Thoracic aorta endothelial cell (primary cell): ENCODE measurements around the gene CDC27.

- CAGE, long polyA plus RNA = no peak
Measured at GRCh38 chr17:45248132-45248527, 13.8 kb downstream of the SPATA32 start.

GRCh38 chr17:45260132-45260741 lies 1.7 kb downstream of the SPATA32 start:
- CAGE, long polyA plus RNA = no peak

- CAGE, long polyA plus RNA = no peak
Measured at GRCh38 chr17:45313342-45313876, 3.4 kb downstream of the MAP3K14 start.

- CAGE, long polyA plus RNA = no peak
Measured at GRCh38 chr17:45440081-45441123, 7.7 kb upstream of the ARHGAP27 start.

DNA sequence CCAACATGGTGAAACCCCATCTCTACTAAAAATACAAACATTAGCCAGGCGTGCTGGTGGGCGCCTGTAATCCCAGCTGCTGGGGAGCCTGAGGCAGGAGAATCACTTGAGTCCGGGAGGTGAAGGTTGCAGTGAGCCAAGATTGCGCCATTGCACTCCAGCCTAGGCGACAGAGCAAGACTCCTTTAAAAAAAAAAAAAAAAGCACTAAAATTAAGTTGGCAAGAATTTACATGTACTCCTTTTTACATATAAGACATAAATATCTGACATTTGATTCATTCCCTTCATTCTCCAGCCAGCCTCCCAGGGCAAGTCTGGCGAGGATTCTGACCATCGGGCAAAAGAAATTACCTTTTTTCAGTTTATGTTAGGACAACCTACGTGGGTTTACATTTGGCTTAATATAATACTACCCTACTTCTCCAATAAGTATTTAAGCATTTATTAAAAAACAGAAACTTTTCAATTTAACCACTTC lies 92.3 kb upstream of the PLEKHM1 start:
- CAGE, long polyA plus RNA = no peak

DNA sequence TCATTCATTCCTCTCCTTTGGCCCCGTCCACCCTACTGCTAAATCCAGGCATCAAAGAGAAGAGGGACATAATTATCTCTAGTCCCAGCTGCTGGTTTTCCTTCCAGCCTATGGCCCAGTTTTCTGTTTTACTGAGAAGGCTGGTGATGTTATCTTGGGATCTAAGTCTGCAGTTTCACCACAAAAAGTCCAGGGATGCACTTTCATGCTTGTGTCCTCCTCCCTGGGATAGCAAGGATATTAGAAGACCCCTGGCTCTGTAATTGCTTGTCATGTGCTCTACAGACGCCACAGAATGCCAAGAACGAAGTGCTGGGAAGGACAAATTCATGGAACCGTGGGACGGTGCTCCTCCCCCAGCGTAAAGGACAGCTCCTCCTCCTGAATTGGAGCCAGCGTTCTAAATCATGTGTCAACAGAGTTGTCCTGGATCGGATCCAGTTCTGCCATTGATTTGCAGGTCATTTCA lies 8.5 kb downstream of the MAPT start:
- CAGE, long polyA plus RNA = no peak

DNA sequence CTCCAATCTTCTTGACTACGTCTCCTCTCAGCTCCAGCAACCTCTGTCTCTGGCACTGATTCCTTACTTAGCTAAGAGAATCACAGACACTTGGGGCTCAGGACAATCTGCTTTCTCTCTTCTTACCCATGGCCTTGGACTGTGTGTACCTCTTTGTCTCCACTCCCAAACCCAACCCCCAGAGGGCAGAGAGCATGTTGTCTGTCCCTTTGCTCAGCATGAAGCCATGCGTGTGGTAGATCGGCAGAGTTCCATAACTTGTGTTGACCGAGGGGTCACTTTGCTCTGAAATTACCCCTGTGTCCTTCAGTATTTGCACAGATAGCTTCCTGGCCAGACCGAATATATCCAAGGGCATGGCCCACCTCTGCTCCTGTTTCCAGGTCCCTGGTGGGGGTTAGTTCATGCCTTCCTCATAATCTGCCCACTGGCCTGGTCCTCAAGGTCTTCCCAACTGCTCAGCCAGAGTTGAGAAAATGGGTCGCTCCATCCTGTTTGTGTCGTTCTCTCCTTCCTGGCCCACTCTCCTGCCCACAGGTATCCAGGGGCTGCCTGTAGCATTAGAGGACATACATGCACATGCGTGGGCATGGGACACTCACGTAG lies 41.6 kb downstream of the MAPT start:
- CAGE, long polyA plus RNA = no peak

DNA sequence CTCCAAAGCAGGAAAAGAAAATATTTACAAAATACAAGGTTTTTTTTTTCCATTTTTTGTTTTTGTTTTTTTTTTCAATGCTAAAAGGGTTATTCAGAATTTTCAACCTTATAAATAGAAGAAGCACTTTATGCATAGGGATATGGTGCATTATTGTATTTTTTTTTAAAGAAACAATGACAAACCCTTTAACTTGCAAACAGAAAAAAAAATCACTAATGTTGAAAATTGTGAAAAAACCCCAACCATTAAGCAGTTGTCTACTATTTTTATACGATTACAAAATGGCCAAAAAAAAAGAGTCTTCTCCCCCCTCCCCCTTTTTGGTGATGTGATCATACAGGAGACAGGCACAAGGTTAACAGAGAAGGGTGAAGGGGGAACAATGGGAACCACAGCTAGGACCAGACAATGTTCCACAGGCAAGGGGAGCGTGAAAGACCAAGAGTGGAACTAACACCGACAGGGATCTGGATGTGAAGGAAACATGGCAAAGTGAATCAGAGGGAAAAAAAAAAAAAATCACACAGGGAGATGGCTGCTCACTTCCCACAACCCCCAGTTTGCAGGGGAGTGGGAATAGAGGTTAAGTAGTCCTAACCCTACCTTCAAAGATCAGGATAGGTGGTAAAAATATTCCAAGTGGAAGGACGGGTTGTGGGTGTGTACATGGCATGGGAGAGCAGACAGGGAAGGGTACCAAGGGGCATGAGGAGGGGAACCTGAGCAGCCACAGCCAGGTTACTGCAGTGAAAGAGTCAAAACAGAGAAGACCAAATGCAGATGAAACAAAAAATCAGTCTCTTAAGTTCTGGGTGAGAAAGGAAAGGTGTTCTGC lies 31.3 kb downstream of the STH start:
- CAGE, long polyA plus RNA = no peak

- CAGE, long polyA plus RNA = no peak
Measured at GRCh38 chr17:46078354-46079278, 79.6 kb downstream of the STH start.

DNA sequence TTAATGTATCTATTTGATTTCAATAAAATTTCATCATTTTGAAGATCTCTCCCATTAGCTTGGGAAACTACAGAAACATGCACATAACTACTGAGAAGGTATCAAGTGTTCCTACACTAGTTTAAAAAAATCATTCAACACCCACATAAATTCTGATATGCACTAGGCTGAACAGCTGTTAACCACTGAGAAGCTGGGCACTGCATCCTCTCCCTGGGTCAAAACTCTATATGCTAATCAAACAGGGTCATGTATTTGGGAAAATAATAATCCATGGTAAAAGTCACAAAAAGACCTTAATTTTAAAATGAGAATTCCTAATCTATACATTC lies 57.3 kb downstream of the KANSL1 start:
- CAGE, long polyA plus RNA = no peak

GRCh38 chr17:46136799-46137702 lies 56.2 kb downstream of the KANSL1 start:
- CAGE, long polyA plus RNA = no peak

GRCh38 chr17:46224641-46225680 lies 31.7 kb upstream of the KANSL1 start:
- CAGE, long polyA plus RNA = no peak

DNA sequence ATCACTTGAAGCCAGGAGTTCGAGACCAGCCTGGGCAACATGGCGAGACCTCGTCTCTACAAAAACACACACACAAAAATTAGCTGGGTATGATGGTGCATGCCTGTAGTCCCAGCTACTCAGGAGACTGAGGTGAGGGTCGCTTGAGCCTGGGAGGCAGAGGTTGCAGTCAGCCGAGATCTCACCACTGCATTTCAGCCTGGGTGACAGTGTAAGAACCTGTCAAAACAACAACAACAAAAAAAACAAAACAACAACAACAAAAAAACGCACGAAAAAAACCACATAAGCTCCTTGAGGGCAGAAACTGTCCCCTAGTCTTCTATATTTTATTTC lies 34.5 kb upstream of the KANSL1 start:
- CAGE, long polyA plus RNA = no peak

- CAGE, long polyA plus RNA = no peak
Measured at GRCh38 chr17:46266657-46267713, 27.9 kb upstream of the LRRC37A start.

DNA sequence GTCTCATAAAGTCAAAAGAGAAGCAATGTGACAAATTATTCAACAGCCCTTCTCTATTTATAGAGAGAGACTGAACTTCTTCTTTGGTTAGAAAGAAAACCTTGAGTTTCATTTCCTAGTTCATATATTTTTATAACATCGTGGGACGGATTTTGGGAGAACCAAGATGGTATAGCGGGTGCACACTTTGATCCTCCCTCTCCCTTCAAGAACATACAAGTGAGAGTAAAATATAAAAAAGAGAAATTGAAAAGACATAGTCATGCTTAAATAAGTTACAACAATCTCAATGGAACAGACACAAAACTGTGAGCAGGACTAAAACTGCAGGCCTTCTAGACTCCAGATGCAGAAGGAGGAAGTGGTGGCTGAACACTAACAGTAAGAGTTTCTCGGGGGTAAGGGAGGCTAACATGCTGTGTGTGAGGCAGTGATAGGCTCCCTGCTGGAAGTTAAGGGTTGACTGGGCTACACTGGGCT lies 3.8 kb upstream of the LRRC37A start:
- CAGE, long polyA plus RNA = no peak

GRCh38 chr17:46771688-46772641 lies 46.5 kb downstream of the WNT3 start:
- CAGE, long polyA plus RNA = no peak

- CAGE, long polyA plus RNA = no peak
Measured at GRCh38 chr17:46998685-46998884, 19.5 kb upstream of the RPRML start.

DNA sequence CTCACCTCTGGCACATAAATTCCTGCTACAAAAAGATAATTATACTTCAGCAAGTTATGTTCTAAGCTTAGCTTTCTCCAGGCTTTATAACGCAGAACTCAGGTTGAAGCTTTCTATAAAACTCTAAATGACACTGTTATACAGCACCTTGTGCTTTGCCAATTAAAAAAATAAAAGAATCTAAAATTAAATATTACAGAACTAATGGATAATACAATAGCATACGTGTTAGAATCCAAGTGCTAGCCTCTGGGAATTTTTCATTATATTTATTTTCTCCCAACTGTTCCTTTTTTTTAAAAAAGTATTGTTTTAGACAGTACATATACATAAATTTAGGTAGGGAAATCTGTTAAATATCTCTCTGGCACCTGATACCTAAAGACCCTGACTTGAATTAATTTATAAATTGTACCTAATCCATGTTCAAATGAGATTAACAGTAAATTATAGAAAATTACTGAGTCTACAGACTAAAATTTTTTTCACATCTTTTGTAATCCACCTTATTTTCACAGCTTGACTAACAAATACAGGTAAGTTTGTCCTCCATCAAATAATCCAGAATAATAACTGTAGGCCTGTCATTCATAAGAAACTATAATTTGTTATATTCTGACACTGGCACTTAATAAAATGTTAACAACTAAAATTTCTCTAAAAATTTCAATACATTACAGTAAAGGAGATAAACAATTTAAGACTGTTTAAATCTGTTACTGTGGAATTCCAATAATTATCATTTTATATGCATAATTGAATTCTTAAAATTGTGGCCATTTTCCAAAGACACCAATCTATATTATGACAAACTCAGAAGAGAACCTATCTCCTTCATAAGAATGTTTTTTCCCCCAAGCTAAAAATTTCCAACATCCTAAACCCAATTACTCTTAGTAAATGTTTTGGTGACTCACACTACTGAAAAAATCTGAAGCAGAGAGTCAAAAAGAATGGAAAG lies 69.9 kb downstream of the CDC27 start:
- CAGE, long polyA plus RNA = no peak

GRCh38 chr17:47188638-47189389 lies at the start of gene CDC27:
CDC27 (minus strand) TSS chr17:47189295.
- CAGE, long polyA plus RNA = no peak

DNA sequence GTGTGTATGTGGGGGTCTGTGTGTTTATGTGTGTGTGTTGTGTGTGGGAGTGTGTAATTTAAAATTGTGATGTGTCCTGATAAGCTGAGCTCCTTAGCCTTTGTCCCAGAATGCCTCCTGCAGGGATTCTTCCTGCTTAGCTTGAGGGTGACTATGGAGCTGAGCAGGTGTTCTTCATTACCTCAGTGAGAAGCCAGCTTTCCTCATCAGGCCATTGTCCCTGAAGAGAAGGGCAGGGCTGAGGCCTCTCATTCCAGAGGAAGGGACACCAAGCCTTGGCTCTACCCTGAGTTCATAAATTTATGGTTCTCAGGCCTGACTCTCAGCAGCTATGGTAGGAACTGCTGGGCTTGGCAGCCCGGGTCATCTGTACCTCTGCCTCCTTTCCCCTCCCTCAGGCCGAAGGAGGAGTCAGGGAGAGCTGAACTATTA lies 13.4 kb upstream of the EFCAB13 start:
- CAGE, long polyA plus RNA = no peak